Ovary (tissue), 7 donors: Measurements from ENCODE around the genes PGA3 and TKFC.

DNA sequence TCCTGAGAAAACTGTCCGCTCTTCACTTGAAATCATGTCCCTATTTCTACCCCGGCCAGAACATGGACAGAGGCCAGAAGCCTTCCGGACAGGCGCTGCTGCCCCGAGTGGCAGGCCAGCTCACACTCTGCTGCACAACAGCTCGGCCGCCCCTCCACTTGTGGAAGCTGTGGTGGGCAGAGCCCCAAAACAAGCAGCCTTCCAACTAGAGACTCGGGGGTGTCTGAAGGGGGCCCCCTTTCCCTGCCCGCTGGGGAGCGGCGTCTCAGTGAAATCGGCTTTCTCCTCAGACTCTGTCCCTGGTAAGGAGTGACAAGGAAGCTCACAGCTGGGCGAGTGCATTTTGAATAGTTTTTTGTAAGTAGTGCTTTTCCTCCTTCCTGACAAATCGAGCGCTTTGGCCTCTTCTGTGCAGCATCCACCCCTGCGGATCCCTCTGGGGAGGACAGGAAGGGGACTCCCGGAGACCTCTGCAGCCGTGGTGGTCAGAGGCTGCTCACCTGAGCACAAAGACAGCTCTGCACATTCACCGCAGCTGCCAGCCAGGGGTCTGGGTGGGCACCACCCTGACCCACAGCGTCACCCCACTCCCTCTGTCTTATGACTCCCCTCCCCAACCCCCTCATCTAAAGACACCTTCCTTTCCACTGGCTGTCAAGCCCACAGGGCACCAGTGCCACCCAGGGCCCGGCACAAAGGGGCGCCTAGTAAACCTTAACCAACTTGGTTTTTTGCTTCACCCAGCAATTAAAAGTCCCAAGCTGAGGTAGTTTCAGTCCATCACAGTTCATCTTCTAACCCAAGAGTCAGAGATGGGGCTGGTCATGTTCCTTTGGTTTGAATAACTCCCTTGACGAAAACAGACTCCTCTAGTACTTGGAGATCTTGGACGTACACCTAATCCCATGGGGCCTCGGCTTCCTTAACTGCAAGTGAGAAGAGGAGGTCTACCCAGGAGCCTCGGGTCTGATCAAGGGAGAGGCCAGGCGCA lies 24.3 kb downstream of the CD5 start:
- PRO-cap, 7 experiments, result peak in 1 of 7 experiments; most common plus-strand start position 118 of the sequence (in 1); most common minus-strand start position 162 of the sequence (in 1)
- RAMPAGE, long total RNA, 2 experiments, result no peak in any of the 2 experiments

GRCh38 chr11:61203234-61203705 lies at the start of gene PGA3:
Gene PGA3 (plus strand): TSS chr11:61203515.
- PRO-cap, 7 experiments, result no peak in any of the 7 experiments
- RAMPAGE, long total RNA, 2 experiments, result no peak in any of the 2 experiments

GRCh38 chr11:61332961-61333732 lies at the start of gene TKFC:
Gene TKFC (plus strand): TSS chr11:61333228.
- PRO-cap, 7 experiments, result peak in 7 of 7 experiments; most common plus-strand start chr11:61333251 (in 4); most common minus-strand start chr11:61333098 (in 6)
- RAMPAGE, long total RNA, 2 experiments, result start-site peak on the plus strand in 1 of 2 experiments, at chr11:61333251-61333266 at its widest, 18 reads per replicate; start-site peak on the minus strand in 2 of 2 experiments, at chr11:61333057-61333302 at its widest, 1,372 to 1,802 reads per replicate

GRCh38 chr11:61356503-61357076 lies 5.1 kb downstream of the CYB561A3 start:
- PRO-cap, 7 experiments, result no peak in any of the 7 experiments
- RAMPAGE, long total RNA, 2 experiments, result no peak in any of the 2 experiments

GRCh38 chr11:61477122-61477523 lies 3.8 kb upstream of the PPP1R32 start:
- PRO-cap, 7 experiments, result no peak in any of the 7 experiments
- RAMPAGE, long total RNA, 2 experiments, result no peak in any of the 2 experiments

GRCh38 chr11:61477659-61478077 lies 3.3 kb upstream of the PPP1R32 start:
- PRO-cap, 7 experiments, result no peak in any of the 7 experiments
- RAMPAGE, long total RNA, 2 experiments, result no peak in any of the 2 experiments

DNA sequence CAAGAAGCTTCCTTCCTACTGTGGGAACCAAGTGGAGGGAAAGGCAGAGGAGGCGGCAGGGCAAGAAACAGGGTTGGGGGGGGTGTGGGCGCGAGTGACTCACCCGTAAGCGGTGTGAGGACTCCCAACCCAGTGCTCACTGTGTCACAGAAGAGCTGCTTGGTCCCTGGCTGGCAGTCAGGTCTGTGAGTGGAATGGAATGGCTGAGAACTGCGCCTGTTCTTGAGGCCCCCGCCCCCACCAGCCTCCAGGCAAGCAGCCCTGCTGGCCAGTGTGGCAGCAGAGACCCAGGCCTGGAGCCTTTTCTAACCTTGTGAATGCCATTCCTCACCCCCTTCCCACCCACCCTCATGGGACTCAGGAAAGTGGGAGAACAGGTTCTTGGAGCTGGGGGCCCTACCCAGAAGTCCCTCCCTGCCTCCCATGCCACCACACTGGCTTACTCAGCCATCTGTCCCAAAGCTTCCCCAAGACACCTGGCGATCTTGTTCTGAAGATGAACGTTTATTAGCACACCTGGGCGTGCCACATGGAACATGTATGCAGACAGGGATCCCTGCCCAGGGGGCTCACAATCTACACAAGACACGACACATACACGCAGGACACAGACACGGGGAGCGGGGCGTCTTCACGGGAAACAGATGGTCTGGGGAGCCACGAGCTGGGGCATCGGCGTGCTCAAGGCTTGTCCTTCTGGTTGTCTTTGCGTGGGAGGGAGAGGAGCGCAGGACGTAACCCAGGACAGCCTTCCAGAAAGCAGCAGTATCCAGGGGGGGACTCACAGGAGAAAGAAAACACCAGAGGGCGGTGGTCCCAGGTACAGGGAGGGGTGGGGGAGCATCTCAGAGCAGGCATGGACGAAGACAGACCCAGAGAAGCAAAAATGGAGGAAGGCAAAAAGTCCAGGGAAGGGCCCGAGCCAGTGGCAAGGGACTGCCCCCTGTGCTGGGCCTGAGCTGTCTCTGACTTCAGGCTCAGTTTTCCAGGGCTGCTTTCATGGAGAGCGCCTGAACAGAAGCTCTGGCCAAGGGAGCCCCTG lies 5.0 kb downstream of the LRRC10B start:
- PRO-cap, 7 experiments, result no peak in any of the 7 experiments
- RAMPAGE, long total RNA, 2 experiments, result no peak in any of the 2 experiments

DNA sequence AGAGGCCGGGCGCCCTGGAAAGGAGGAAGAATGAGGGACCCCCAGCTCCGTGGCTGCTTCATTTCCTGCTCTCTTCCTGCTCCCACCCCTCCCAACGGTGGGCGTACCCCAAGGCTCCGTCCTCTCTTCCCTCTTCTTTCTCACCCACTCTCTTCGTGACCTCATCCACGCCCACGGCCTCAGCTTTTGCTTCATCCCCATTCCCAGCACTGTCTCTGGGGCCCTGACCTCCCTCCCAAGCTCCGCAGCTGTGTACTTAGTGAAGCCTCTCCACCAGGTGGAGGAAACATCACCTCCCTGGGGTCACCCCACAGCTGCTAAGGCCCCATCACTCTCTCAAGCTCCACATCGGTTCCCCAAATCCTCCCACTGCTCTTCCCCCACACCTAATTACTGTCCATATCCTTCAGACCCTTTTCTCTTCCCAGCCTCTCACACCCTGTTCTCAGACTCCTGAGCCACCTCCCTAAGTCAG lies 7.8 kb upstream of the SYT7 start:
- PRO-cap, 7 experiments, result no peak in any of the 7 experiments
- RAMPAGE, long total RNA, 2 experiments, result no peak in any of the 2 experiments

DNA sequence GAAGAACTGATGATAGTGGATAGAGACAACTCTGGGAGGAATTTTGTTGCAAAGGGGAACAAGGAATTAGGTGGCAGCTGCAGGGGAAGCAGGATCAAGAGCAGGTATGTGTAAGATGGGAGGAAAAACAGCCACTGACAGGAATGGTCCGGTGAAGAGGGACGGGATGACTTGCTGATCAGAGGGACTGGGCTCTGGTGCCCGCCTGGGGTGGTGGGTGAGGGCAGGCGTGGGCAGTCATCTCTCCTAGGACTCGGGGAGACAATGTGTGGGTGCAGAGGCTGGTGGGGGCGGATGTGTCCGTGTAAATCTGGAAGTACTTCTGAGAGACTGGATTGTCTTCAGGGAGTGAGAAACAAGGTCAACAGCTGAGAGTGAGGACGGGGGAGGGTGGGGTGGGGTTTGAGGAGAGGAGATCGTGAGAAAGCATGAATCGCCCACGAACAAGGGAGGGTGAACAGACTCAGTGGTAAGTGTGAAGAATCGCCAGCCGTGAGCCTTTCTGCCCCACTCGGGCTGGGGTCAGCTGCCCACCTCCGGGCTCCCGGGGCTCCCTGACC lies 13.6 kb upstream of the SYT7 start:
- PRO-cap, 7 experiments, result no peak in any of the 7 experiments
- RAMPAGE, long total RNA, 2 experiments, result no peak in any of the 2 experiments

- PRO-cap, 7 experiments, result no peak in any of the 7 experiments
- RAMPAGE, long total RNA, 2 experiments, result no peak in any of the 2 experiments
These were observed 29.2 kb upstream of the SYT7 start for GRCh38 chr11:61609991-61610550.

- PRO-cap, 7 experiments, result no peak in any of the 7 experiments
- RAMPAGE, long total RNA, 2 experiments, result no peak in any of the 2 experiments
These were observed 25.7 kb upstream of the DAGLA start for GRCh38 chr11:61654269-61655055.

- PRO-cap, 7 experiments, result peak in 1 of 7 experiments; most common minus-strand start chr11:61689040 (in 1)
- RAMPAGE, long total RNA, 2 experiments, result no peak in any of the 2 experiments
These were observed 8.6 kb downstream of the DAGLA start for GRCh38 chr11:61688695-61689344.

DNA sequence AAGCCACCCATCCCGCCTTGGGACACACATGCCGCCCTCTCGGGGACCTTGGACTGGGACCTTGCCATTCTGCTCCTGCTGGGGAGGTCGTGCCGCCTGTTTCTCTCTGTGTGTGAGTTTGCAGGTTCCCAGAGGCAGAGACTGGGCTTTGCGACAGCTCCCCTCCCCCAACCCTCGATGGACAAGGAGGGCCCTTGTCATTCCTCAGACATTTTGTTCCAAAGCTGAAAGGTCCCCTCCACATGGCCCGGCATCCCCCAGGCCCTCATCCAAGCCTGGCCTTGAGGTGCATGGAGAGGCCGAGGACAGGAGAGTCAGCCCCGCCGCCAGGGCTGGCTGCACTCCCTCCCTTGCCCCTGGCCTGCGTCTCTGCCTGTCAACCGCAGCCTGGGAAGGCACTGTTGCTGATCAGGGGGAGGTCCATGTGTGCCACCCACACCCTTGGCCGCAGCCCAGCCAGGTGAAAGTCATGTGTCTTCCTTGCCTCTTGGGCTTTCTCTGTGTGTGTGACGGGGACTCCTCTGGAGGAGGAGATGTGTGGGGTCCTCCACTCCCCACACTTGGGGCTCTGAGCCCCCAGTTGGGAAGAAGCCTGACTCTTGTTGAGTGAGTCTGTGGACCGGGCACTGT lies 25.7 kb downstream of the FADS2 start:
- PRO-cap, 7 experiments, result no peak in any of the 7 experiments
- RAMPAGE, long total RNA, 2 experiments, result no peak in any of the 2 experiments

DNA sequence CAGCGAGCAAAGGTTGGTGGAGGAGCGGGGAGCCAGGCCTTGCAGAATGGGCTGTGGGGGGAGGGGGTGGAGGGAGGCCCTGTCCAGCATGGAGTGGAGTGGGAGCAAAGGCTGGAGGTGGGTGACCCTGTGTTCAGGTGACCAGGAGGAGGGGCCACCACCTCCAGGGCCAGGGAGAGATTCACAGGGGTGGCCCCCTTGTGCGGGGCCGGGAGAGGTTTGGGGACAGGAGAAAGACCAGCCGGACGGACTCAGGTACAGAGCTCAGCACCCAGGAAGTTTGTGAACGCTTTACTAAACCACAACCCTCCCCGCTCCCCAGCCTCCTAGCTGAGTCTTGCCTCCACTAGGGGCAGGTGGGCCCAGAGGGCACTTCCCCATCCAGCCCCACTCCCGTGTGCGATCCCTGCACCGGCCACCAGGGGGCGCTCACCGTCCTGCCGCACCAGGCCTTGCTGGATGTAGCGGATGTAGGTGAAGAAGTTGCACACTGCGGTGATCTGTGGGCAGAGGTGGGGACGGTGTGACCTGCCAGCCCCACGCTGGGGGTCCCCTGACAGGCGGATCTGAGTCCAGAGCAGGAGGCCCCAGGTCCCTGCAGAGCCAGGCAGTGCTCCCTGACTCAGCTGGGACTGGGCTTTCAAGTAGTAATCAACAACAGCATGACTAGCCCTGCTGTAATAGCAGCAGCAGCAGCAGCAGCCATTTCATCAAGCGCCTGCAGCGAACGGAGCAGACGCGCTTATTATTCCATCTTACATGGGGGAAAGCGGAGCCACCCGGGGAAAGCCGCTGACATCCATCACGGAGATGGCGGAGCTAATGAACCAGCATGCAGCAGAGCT lies 7.8 kb upstream of the FADS3 start:
- PRO-cap, 7 experiments, result no peak in any of the 7 experiments
- RAMPAGE, long total RNA, 2 experiments, result no peak in any of the 2 experiments

DNA sequence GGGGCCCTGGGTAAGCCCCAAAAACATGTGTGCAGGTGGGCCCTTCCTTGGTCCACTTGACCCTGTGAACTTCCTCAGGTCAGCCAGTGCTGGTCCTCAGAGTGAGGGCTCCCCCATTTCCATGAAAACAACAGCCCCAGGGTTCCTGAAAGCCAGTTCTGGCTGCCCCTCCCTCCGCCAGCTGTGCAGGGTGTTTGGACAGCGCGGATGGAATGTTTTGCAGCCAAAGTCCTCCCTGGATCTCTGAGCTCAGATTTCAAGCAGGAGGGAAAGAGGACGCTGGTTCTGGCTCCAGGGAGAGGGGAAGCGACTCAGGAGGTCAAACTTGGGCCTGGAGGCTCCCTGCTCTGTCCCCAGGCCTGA lies 6.2 kb upstream of the RAB3IL1 start:
- PRO-cap, 7 experiments, result peak in 7 of 7 experiments; most common plus-strand start position 252 of the sequence (in 7); most common minus-strand start position 185 of the sequence (in 2)
- RAMPAGE, long total RNA, 2 experiments, result no peak in any of the 2 experiments

DNA sequence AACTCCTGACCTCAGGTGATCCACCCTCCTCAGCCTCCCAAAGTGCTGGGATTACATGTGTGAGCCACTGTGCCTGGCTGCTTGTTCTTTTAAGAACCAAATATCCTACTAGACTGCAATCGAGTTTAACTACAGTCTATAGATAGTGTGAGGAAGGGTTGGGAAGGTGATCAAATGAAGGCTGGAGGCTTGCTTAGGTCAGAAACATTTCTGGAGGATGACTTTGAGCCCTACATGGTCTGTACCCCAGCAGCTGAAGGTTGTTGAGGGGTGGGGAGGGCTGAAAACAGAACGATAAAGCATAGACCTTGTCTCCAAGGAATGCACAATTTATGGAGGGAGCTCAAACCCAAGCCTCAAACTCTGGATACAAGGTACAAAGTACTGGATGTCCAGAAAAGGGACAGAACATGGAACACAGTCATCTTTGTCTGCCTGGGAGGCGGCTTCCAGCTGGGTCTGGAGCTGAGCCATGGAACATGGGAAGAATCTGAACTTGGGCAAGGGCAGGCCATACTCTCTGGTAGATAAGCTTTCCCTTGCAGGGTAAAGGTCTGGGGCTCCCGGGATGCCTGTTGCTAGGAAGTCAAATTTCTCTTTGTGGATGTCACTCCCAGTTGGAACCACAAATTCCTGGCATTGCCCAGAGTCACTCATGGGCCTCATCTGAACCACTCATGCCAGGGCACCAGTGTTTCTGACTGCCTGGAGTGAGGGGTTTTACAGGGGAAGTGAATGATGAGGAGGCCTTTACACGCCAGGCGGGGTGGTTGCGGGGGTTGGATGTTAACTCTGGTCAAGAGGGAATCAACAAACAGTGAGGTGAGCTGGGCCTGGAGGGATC lies 6.0 kb downstream of the FTH1 start:
- PRO-cap, 7 experiments, result no peak in any of the 7 experiments
- RAMPAGE, long total RNA, 2 experiments, result no peak in any of the 2 experiments

- PRO-cap, 7 experiments, result no peak in any of the 7 experiments
- RAMPAGE, long total RNA, 2 experiments, result no peak in any of the 2 experiments
These were observed 1.1 kb downstream of the FTH1 start for GRCh38 chr11:61966433-61966607.

DNA sequence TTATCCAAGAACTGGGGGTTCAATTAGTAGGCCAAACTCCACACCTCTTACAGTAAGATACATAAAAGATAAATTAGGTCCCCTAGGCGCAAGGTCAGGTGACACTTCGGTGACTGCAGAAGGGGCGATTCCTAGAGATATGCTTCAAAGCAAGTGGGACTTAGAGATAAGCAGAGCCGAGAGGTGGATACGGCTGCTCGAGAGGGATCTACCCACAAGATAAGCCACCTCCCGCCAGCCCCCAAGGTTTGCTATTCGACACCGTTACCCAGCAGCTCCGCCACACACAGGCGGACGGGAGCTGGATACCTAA lies 870 bp downstream of the FTH1 start:
- PRO-cap, 7 experiments, result peak in 2 of 7 experiments; most common plus-strand start position 283 of the sequence (in 1); most common minus-strand start position 246 of the sequence (in 1)
- RAMPAGE, long total RNA, 2 experiments, result no peak in any of the 2 experiments

DNA sequence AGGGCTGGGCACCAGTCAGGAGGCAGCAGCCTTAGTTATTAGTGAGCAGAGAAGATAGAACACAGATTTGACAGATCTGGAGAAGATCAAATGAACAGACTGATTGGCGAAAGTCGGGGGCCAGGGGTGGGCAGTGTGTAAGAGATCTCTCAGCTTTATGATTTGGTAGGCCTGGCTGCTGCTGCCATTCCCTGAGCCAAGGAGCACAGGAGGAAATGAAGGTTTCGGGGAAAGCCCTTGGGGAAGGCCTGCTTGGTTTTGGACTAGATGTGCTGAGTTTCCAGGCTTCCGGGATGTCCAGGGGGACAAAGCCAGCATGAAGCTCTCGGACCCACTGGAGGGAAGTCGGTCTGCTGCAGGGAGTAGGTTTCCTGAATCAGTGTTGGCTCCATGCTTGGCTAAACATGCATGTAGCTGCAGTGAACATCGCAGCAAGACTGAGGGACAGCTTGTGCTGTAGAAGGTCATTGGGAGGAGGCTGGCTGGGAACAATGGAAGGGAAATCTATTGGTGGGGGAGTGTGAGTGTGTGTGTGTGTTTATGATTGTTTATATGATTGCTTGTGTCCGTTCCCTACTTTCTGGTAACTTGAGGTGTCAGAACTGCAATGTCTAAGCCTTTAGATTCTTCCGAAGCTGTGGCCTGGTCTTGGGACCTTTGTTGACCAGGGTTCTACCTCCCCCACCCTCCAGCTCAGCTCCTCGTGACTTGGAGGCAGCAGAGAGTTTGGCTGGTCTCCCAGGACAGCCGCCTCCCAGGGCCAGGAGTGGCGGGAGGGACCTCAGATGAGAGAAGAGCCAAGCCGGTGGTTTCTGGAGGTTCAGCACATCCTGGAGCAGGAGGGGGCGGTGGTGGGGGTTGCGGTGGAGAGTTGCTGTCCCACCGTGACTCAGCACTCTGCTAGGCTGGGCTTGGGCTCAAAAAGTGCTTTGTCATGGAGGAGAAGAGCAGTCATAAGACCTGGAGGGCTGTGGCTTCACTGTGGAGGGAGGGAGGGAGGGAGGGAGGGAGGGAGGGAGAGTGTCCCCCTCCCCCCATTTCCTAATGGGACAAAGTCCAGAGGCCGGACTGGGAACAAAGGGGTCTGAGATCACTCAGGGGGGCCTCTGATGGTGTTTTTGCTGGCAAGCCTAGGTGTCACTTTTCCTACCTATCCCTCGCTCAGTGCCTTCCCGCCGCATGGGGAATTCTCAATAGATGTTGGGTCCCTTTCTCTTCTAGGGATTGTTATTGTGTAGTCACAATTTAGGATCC lies 4.2 kb upstream of the FTH1 start:
- PRO-cap, 7 experiments, result peak in 7 of 7 experiments; most common plus-strand start position 763 of the sequence (in 5); most common minus-strand start position 439 of the sequence (in 7)
- RAMPAGE, long total RNA, 2 experiments, result no peak in any of the 2 experiments

- PRO-cap, 7 experiments, result no peak in any of the 7 experiments
- RAMPAGE, long total RNA, 2 experiments, result no peak in any of the 2 experiments
These were observed 7.8 kb upstream of the FTH1 start for GRCh38 chr11:61975027-61975795.